Measurements from ENCODE around the gene CHRFAM7A.

- RRBS: 2% methylated on average over 4 of the region's 27 CpGs
Measured at GRCh38 chr15:29822747-29823281, 546 bp upstream of the TJP1 start.

GRCh38 chr15:29888520-29889061 is 66.3 kb upstream of the TJP1 start:
- RRBS: no CpG with 5 or more reads among the region's 6 CpGs

- RRBS: no CpG with 5 or more reads among the region's 5 CpGs
Measured at GRCh38 chr15:29924597-29925301, 102.5 kb upstream of the TJP1 start.

GRCh38 chr15:30393375-30393811 is at the start of gene CHRFAM7A:
TSS of gene CHRFAM7A (minus strand) at chr15:30393540.
- RRBS: no CpG with 5 or more reads among the region's 46 CpGs

DNA sequence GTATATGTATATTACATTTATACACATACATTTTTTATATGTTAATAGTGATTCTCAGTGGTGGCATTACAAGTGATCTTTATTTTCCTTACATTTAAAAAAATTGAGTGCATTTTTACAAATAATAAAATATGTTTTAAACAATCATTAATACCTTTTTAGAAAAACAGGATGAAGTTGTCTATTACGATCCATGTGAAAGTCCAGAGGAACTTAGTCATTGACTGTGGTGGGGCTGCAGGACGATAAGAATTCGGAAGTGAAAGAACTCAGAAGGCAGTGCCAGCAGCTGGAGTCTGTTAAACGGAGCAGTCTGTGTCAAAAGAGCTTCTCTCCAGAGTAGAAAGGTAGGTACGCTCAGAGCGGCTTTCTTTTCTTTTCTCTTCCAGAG is 67.5 kb upstream of the GOLGA8Q start:
- RRBS: no CpG with 5 or more reads among the region's 6 CpGs

- RRBS: no CpG with 5 or more reads among the region's 2 CpGs
Measured at GRCh38 chr15:30969663-30970135, 21.7 kb downstream of the MTMR10 start.

- RRBS: under 1% methylated on average over 5 of the region's 20 CpGs
Measured at GRCh38 chr15:30991917-30992130, 396 bp upstream of the MTMR10 start.

DNA sequence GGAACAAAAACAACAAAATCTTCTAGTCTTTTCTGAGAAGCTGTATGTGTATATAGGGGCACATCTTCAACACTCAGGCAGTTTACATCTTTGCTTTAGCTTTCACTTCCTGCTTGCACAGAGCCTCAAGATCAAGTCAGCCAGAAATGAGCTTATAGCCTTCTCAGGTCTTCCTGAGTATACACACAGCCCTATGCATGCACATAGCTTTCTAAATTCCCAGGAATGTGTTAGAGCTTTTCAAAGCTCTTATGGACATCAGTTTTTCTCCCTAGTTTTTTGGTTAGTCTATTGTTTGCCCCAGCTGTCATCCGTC is 22.4 kb upstream of the MTMR10 start:
- RRBS: no CpG with 5 or more reads among the region's 1 CpG

DNA sequence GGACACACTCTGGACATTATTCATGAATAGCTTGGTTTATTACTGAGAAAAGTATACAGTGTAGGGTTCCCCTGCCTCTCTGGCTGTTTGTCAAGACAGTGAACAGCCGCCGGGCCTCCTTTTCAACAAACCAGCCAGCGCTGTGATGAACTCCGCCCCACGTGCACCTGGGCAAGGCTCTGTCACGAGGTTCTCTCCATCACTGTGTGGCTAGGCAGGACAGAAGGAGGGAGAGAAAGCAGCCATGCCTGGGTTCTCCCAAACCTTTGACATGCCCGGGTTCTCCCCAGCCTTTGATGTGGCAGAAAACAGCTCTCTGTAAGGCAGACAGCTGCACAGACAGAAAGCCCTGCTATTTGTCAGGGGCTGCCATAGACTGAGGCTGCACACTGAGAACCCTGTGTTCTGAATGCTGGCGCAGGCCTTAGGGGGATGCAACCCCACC is 101.4 kb upstream of the TRPM1 start:
- RRBS: no CpG with 5 or more reads among the region's 8 CpGs

DNA sequence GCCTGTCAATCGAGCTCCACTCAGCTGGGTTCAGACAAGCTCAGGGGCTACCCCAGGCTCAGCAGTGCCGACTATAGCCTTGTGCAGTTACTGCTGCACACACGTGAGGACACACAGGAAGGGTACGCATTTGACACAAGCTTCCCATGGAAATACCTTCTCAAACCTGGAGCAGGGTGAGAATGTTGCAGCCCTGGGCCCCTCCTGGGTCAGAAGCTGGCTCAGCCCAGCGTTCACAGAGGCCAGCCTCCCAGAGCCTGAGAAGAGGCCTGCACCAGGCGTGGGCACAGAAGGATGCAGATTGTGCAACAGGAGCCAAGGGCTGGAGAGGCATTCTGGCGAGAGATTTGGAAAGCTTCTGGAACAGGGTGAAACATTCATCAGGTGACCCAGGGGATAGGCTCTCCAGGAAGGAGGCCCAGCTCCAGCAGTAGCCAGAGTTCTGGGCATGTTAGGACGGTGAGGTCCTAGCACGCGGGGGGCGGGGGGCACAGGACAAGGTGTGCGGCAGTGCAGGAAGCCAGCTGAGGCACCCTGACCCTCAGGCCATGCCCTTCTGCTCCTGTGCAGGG is 111.9 kb upstream of the KLF13 start:
- RRBS: no CpG with 5 or more reads among the region's 12 CpGs

DNA sequence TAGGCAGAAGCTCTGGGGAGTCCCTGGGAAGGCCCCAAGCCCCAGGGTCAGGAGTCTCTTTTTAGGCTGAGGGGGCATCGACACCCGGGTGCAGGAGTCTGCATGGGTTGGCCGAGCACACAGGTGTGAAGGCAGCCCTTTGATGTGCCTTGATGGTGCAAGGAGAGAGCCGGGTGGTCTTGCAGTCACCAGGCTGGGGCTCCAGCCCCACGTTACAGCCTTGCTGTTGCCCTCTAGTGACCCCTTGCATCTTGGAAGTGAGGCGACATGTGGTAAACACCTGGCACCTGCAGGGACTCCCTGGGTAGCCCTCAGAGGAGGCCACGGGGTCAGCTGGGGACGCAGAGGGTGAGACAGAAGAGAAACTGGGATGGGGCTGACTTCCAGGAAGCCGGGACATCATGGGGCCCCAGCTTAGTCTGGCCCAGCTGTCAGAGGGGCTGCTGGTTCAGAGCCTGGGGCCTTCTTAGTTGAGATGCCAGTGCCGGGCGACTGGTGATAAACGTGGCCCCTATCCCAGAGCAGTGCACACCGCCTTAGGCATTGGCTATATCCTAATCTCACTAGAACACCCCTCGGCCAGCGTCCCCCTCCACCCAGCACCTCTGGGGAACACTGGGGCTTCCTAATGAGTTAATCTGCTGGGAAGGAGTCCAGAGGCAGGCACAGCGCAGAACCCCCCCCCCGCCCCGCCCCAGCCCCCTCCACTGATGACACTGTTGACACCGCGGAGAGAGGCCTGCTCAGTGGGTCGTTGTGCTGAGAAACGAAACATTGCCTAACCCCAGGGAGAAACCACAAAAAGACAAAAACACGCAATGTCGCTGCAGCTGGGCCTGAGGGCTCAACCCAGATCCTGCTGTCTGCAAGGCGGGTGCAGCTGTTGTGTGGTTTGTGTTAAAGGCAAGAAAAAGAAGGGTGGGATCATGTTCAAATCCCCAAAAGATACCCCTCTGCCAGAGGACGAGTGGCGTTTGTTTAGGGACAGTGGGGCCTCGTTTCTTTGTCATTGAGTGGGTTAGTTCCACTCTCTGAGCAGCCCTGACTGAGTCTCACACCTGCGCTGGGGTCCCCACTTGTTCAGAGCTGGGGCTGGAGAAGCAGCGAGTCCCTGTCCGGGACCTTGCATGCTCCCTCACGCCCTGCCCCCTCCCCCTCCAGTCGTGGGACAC is 60.5 kb upstream of the KLF13 start:
- RRBS: 57% methylated on average over 5 of the region's 33 CpGs

DNA sequence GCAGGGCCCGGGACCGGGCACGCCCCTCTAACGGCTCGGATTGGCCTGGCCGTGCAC is 259 bp upstream of the KLF13 start:
- RRBS: 2% methylated on average over 6 of the region's 6 CpGs

DNA sequence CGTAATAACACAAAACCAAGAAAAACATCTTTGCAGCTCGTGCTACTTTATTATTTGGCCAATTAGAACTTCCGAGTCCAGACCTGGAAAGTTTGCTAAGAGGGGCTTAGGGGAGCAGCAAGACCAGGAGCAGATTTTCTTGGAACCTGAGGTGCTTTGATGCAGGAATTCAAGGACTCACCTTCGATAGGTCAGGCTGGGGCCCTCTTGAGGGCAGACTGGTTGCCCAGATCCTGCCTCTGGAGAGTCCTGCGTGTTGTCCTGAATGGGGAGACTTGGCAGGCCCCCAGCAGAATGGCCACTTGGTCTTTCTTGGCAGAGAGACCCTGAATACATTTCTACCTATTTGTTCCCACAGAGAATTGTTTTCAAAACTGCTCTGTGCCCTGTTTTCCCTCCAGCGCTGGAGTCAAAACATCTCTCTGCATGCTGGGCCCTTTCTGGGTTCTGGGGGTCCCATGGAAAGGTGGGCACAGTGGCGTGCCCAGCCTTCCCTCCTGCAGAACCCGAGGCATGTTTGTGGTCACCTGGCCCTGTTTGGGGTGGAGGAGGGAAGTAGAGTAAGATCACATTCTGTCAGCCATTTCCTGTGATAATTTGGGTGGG is 4.2 kb downstream of the KLF13 start:
- RRBS: no CpG with 5 or more reads among the region's 8 CpGs

- RRBS: no CpG with 5 or more reads among the region's 17 CpGs
Measured at GRCh38 chr15:31359154-31360352, 32.9 kb downstream of the KLF13 start.

GRCh38 chr15:31365458-31366247 is 39.0 kb downstream of the KLF13 start:
- RRBS: 17% methylated on average over 4 of the region's 30 CpGs

DNA sequence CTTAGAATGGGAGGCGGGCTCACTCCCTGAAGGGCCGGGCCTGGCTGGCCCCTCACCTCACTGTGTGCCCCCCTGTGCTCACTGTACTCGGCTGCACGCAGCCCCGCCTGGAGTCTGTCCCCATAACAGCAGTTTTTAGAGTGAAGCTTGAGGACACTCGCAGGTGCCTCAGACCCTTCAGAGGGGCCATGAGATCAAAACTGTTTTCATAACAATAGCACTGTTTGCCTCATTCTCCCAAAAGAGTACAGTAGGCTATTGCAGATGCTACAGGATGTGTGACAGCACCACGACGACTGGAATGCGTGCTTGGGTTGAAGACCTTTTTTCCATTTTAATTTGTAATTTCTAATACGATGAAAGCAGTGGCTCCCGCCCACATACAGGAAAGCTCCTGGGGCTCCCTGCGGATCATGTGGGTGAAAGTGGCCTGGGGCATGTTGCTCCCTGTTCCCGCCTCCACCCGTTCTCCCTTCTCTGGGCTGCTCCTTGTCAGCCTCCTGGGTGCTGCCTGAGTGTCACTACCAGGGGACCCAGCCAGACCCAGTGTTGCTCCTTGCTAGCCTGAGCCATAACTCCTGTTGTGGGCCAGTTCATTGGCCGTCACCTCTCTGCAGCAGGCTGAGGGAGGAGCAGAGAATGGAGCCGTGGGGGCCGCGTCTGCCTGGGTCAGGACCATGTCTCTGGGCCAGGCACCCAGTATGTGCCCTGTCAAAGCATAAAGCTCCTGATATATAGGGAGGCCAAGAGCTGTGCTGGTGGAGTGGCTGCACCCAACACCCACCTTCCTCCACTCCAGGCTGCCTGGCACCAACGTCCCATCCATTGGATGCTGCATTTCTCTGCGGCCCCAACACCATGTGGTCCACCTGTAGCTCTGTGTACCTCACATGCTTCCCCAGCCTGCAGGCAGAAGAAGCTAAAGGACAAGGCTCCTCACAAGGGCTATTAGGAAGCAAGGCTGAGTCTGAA is 40.3 kb downstream of the KLF13 start:
- RRBS: 33% methylated on average over 2 of the region's 20 CpGs

- RRBS: no CpG with 5 or more reads among the region's 21 CpGs
Measured at GRCh38 chr15:31373049-31373689, 46.5 kb downstream of the KLF13 start.

GRCh38 chr15:31393172-31393905 is 66.7 kb downstream of the KLF13 start:
- RRBS: 51% methylated on average over 7 of the region's 34 CpGs

DNA sequence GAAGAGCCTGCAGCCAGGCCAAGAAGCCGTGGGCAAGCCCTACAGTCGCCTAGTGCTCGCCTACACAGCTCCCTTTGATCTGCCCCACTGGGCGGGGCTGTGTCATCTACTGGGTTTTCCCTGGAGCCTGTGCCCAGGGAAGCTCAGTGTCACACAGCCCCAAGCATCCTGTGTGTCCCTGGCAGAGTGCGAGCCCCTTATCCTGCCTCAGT is 72.1 kb downstream of the KLF13 start:
- RRBS: no CpG with 5 or more reads among the region's 5 CpGs

DNA sequence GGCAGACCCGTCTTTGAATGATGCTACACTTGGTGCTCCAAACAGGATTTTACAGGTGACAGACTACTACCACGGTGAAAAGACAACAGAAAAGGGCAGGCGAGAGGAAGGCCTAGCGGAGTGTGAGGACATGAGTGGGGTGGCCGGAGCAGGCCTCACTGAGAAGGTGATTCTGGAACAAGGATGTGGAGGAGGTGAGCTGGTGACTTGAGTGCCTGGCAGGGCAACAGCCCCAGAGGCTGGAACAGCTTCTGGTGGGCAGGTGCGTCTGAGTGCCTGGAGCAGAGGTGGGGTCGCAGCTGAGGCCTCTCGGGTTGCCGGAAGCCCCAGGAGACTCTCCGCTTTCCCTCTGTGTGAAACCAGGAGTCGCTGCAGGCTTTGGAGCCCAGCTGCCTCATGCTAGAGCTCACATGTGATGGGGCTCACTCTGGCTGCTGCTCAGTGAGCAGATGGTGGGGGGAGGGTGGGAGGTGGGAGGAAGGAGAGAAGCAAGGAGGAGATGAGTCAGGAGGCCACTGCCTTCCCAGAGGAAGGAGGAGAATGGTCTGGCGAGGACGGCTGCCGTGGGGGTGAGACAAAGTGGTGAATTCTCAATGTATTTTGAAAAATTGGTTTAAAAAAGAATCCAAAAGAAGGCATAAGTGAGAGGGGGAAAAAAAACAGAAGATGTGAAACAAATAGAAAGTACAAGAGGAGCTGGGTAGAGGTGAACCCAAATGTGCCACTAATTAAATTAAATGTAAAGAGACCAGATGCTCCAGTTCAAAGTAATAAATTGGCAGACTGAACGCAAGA is 130.3 kb downstream of the OTUD7A start:
- RRBS: no CpG with 5 or more reads among the region's 15 CpGs

Data from foreskin fibroblast (primary cell).